Monocyte (primary cell): Measurements from ENCODE around the genes MRPS5, PROM2 and ASTL.

DNA sequence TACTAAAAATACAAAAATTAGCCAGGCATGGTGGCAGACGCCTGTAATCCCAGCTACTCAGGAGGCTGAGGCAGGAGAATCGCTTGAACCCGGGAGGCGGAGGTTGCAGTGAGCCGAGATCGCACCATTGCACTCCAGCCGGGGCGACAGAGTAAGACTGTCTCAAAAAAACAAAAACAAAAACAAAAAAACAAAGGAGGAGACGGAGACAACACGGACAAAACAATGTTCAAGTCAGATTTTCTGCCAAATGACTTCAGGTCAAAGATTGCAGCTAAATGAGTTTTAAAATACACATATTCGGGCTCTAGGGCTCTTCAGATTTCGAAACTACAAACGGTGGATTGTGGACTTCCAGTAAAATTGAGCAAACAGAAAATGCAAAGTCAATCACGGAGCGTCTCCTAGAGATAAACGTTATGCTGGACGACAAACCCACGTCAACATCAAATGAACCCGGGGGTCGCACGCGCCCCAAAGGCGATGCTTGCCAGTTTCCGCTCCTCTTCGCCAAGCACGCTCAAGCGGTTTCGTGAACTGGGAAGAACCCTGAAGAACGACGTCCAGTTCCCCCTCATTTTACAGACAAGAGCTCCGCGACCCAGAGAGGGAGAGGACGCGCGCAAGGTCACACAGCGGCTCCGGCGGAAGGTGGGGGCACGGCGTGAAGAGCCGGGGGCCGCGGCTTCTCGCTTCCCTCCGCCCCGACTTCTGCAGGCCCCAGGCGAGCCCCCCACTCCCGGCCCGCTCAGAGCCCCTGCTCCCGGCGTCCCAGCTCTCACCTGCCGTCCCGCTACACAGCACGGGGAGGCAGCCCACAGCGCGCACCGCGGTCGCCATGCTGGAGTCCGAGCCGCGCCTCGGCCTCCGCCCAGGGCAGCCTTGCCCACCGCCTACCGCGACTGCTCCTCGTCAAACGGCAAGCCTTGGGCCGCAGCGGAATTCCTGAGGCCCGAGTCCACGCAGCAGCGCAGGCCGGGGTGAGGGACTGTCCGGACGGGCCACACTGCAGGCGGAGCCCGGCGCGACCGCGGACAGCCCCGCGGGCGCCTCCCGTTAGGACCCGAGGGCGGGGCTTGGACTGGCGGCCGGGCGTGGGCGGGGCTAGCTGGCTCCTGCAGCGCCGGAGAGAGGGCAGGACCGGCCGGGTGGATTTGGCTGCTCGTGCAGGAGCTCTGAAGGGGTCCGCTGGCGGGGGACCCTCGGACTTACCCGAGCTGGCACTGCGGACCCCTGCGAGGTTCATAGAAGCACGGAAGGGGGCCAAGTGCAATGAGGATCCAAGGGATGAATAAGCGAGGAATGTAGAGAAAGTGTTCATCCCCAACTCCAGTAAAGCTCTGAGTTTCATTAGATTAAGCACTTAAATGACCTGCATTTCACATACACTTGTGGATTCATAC lies at the start of gene MRPS5:
MRPS5 (minus strand) TSS at position 857 of the 1,403 bp plus-strand sequence.
- PRO-cap, 2 experiments, result peak in 2 of 2 experiments; most common plus-strand start position 604 of the sequence (in 1); most common minus-strand start position 1,008 of the sequence (in 2)

DNA sequence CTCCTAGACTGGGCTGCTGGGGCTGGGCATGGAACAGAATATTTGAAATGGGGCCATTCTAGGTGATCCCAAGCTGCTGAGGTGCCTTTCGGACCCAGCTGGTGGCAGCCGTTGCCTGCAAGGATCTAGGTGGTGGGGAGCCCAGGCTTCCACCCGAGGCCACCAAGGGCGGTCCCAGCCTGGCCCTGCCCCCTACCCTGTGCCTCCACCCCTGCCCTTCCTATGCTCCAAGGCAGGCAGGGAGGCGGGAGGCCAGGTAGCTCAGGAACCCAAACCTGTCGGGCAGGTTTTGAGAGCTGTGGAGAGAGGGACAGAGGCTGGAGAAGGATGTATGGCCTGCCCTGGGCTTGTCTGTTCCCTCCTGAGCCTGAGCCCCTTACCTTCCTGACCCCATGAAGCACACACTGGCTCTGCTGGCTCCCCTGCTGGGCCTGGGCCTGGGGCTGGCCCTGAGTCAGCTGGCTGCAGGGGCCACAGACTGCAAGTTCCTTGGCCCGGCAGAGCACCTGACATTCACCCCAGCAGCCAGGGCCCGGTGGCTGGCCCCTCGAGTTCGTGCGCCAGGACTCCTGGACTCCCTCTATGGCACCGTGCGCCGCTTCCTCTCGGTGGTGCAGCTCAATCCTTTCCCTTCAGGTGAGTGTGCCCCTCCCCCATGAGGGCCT lies at the start of gene PROM2:
PROM2 (plus strand) TSS at position 256 of the 665 bp plus-strand sequence.
- PRO-cap, 2 experiments, result no peak in any of the 2 experiments

GRCh38 chr2:95347089-95347574 lies 50.0 kb downstream of the KCNIP3 start:
- PRO-cap, 2 experiments, result no peak in any of the 2 experiments

DNA sequence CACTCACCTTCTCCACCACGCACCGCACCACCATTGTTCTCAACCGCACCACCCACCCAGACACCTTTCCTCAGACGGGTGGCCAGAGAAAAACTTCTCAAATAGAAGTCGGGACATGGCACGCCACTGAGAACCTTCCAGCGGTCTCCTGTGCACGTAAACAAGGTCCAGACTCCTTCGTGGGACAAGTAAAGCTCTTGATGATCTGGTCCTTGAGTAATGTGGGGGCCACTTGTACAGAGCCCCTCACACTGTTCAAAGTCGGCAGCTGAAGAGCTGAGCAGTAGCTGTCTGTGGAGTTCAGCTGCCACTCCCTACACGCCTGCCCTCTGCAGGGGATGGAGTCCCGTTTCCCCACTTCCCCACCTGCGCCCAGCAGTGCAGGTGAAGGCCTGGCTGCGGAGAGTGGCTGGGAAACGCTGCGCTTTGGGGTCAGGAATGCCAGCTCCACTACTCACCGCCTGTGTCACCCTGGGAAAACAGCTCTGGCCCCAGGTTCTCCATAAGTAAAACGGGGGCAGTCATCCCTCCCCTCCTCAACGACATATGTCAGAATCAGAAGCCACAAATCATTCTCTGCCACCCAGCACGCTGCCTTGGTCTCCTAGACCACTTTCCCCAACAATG lies 579 bp upstream of the FAHD2A start:
- PRO-cap, 2 experiments, result no peak in any of the 2 experiments

DNA sequence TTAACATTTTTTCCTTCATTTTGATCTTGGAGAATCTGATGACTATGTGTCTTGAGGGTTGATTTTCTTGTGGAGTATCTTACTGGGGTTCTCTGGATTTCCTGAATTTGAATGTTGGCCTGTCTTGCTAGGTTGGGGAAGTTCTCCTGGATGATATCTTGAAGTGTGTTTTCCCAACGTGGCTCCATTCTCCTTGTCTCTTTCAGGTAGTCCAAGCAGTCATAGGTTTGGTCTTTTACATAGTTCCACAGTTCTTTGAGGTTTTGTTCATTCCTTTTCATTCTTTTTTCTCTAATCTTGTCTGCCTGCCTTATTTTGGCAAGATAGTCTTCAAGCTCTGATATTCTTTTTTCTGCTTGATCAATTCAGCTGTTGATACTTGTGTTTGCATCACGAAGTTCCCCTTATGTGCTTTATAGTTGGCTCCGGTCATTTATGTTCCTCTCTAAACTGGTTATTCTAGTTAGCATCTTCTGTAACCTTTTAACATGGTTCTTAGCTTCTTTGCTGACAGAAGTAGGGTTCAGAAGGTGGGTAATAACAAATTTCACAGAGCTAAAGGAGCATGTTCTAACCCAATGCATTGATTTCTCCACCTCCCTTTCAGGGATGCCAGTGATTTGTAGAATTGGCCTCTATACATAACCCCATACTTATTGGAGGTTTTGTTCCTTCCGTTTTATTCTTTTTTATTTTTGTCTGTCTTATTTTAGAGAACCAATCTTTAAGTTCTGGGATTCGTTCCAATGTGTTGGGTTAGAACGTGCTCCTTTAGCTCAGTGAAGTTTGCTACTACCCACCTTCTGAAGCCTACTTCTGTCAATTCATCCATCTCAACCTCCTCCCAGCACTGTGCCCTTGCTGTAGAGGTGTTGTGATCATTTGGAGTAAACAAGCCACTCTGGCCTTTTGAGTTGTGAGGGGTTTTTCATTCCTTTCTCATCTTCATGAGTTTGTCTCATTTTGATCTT lies 166.7 kb downstream of the ANKRD36C start:
- PRO-cap, 2 experiments, result no peak in any of the 2 experiments

DNA sequence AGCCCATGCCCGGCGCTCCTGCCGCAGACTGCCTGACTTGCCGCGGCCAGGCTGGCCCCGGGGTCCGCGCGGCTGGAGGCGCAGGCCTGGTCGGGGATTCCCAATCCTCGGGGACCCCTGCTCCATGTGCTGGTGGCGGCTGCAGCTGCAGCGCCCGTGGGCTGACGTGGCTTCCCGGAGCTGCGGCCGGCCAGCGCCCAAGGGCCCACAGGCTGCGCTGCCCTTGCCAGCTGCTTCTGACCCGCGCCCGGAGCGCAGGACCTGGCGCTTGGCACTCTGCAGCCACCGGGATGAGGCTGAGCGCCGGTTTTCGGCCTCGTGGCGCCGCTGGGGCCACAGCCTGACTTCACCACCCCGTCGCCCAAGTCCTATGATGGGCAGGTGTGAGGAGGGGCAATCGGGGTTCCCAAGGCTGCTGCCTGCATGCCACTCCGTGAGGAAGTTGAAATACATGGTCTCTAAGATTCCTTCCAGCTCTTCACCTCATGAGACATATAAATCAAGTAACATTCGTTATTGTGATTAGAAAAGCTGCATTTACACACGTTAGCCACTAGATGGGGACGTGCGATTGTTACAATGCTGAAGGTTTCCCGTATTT lies 865 bp upstream of the ANKRD36C start:
- PRO-cap, 2 experiments, result no peak in any of the 2 experiments

- PRO-cap, 2 experiments, result no peak in any of the 2 experiments
These were observed 3.9 kb downstream of the ADRA2B start for GRCh38 chr2:96112495-96112846.

DNA sequence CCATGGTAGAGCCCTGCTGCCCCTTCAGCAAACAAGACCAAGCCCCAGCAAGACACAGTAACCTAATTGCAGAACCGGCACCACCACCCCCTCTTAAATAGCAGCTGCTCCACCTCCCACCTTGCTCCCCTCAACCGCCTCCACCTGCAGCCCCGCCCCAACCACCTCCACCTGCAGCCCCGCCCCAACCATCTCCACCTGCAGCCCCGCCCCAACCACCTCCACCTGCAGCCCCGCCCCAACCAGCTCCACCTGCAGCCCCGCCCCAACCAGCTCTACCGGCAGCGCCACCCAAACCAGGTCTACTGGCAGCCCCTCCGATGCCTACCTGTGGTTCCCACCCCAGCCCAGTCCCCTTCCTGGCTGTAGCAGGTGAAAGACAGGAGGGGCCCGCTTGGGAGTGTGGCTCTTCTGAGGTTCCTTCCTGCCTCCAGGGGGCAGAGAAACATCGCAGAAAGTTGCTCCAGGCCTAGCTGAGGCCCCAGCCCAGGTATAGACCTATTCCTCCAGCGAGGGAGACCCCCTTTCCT lies at the start of gene ASTL:
ASTL (minus strand) TSS at position 70 of the 530 bp plus-strand sequence.
- PRO-cap, 2 experiments, result peak in 1 of 2 experiments; most common minus-strand start position 457 of the sequence (in 1)

GRCh38 chr2:96207316-96207733 lies 1.3 kb downstream of the STARD7 start:
- PRO-cap, 2 experiments, result no peak in any of the 2 experiments

- PRO-cap, 2 experiments, result no peak in any of the 2 experiments
These were observed 14.1 kb downstream of the TMEM127 start for GRCh38 chr2:96251524-96252294.

- PRO-cap, 2 experiments, result peak in 1 of 2 experiments; most common minus-strand start chr2:96286856 (in 1)
These were observed 18.7 kb downstream of the SNRNP200 start for GRCh38 chr2:96286486-96287283.

DNA sequence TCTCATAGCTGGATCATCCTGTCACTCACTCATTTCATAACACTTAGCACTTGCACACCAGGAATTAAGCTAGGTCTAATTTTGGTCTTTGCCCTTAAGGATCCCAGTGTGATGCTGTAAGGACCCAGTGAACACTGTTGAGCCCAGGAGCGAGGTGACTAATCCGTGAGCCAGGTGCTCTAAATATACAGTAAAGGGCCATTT lies 4.3 kb upstream of the ITPRIPL1 start:
- PRO-cap, 2 experiments, result no peak in any of the 2 experiments

- PRO-cap, 2 experiments, result no peak in any of the 2 experiments
These were observed 21.3 kb downstream of the NCAPH start for GRCh38 chr2:96356699-96357453.

DNA sequence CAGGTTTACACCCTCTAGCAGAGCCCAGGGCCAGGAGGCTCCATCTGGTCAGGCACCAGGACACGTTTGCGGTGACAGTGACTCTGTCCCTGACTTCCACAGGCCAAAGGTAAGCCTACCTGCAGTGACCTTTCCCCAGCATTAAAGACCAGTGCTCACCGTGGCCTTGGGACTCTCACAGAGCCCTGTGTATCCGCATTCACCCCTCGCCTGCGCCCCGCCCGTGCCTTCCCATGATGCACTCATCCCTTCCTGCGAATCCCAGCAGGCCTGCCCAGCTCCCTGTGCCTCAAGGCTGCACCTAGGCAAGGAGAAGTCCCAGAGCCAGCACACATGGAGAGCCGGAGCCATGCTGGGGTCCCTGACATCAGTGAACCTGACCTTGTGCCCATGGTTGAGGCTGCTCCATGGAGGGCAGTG lies 3.2 kb downstream of the NEURL3 start:
- PRO-cap, 2 experiments, result no peak in any of the 2 experiments

GRCh38 chr2:96526821-96527984 lies 9.3 kb upstream of the ARID5A start:
- PRO-cap, 2 experiments, result peak in 2 of 2 experiments; most common plus-strand start chr2:96527278 (in 2); most common minus-strand start chr2:96527494 (in 2)

- PRO-cap, 2 experiments, result peak in 2 of 2 experiments; most common plus-strand start chr2:96528388 (in 1); most common minus-strand start chr2:96528098 (in 2)
These were observed 8.1 kb upstream of the ARID5A start for GRCh38 chr2:96527985-96529295.

- PRO-cap, 2 experiments, result no peak in any of the 2 experiments
These were observed 2.9 kb downstream of the ARID5A start for GRCh38 chr2:96539280-96539927.

- PRO-cap, 2 experiments, result peak in 2 of 2 experiments; most common plus-strand start chr2:96547038 (in 1)
These were observed 10.3 kb downstream of the ARID5A start for GRCh38 chr2:96546947-96547212.

DNA sequence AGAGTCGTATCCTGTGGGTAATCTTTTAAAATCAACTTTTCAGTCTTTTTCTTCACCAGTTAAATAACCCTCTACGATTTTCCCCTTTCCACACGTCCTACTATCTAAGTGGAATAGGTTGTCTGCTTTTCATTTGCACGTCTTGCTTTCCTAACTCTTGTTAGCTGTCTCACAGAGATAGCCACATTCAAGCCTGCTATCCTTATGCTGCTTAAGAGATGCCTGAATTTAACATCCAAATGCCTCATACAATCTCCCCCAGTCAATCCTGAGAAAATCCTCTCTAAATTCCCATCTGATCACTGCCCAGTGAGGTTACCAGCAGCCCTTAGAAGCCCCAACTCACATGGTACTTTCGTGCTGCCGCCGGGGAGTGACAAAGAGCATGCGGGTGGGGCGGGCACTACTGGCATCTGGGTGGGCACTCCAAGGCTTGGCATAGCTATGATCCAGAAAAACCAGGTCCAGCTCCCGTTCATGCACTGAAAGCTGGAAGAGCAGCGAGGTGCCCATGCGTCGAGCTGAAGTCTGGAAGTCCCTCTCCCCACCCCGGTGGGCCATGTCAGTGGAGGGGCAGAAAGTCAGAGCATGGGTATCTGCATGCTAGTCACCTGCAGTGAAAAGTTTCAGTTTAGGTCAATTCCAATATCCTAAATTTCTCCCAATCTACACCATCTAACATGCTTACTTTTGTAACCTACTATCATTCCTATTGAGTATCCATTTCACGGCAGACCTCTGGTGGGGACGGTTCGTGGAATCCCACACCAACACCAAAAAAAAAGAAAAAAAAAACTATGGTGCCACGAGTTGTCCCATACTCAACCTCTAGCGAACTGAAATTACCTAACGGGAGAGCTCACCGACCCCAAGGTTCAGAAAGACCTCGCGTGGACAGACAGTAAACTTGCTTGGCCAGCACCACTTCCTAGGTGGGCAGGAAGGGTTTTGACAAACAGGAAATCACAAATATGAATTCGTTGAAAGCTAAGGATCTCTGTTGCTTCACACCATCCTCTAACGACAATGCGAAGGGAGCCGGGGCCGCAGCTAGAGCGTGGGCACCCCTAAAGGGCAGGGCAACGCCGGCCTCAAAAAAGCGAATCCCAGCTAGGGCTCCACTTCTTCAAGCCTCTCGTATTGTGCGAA lies 1.2 kb downstream of the KANSL3 start:
- PRO-cap, 2 experiments, result peak in 2 of 2 experiments; most common plus-strand start position 1,023 of the sequence (in 1); most common minus-strand start position 155 of the sequence (in 1)

DNA sequence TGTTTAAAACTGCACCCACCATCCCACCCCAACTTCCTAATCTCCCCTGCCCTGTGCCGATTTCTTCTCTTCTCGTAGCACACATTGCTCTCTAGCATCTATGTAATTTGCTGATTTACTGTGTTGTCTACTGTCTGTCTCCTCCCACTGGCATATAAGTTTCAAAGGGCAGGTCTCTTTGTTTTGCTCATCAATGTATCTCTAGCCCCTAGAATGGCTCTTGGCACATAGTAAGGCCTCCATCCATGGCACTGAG lies 5.7 kb downstream of the CNNM4 start:
- PRO-cap, 2 experiments, result no peak in any of the 2 experiments